Bile duct (tissue), 1 donor: ENCODE measurements around the genes CERS5, DIP2B, ATF1, TFCP2 and DAZAP2.

DNA sequence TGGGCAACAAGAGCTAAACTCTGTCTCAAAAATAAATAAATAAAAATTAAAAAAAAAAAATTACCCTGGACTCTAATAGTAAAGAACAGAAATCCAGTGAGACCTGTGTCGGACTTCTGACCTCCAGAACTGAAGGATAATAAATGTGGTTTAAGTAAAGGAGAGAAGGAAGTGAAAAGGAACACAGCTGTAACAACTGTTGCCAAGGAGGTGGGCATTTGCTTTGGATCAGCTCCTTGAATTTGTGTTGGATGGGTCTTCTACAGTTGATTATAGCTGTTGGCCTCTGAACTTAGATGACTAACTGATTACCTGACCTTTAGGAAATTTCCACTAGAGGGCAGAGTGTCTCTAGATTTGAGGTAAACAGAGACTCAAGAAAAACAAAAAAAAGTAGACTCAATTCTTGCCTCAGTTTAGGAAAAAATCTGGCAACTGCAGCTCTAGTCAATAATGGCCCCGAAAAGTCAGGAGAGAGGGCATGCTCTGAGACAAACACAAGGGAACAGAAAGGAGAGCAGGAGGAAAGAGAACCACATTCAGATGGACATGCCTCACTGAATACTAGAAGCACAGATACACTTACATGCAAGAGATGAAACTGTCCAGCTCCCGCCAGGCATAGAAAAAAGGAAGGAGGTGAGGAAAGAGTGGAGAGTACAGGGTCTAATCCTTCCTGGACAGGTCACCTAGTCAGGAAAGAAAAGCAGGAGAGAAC lies 20.5 kb downstream of the COX14 start:
- PRO-cap = no peak

DNA sequence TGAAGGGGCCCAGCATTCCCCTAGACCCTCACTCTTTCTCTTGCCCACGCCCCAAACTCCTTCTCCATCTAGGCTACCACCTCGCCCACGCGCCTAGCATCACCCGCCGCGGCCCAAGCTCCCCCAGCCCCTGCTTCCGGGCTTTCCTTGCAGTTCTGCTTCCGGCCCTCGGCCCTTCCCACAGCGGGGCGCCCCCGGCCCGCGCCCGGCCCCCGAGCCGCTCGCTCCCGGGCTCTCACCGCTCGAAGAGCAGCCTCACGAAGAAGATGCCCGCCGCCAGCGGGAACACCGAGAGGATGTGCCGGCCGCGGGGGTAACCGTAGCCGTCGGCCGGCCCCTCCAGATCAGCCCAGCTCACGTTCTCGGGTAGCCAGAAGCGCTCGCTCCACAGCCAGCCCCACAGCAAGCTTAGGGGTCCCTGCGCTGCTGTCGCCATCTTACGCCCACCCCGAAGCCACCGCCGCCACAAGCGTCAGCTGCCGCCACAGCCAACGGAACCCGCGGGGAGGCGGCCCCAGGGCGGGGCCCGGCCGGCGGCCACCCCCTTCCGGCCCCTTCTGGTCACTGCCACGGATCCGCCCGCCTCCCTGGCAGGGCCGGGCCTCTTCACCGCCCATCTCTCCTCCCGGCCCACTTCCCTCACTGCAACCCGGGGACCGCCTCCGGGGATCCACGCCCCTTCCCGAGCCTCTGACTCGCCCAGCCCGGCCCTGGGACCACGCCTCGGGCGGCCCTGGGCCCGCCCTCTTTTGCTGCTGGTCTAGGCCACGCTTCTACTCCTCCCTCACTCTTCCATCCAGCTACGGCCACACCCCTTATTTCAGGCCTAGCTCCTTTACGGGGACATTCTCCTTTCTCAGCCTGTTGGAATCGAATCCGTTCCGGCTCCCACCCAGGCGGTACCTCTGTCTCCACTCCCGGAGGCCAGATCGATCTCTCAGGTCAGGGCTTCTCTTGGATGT lies at the start of gene CERS5:
CERS5 (minus strand) TSS at position 508 of the 962 bp plus-strand sequence.
- PRO-cap = bidirectional peak, plus-strand start at position 152 of the sequence, minus-strand start at position 157 of the sequence; bidirectional peak, plus-strand start at position 787 of the sequence, minus-strand start at position 467 of the sequence

DNA sequence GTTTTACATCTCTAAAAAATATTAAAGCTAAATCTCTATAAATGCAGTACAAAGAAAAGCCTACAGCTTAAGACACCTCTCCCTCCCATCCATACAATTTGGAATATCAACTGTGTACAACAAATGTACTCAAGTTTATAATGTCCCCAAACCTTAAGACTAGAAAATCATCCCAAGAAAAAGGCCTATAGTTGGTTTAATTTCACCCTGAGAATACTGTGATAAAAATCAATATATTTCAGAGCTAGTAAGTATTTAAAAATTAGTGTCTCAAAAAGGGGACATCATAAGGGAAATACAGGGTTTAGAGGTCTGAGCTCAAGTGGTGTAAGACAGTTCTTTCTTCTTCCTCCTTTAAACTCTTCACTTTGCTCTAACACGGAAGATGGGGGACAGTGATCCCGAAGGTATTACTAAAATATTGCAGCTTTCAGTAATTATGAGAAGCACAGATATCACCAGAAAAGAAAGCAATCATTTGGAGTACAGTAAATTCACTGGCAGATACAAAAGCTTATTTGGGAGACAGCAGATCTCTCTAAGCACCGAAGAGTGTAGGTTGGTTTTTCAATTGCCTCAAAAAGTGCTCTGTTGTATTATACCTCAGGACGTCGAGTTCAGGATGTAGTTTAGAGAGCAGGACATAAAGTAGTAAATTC lies 8.8 kb upstream of the CERS5 start:
- PRO-cap = unidirectional peak, minus-strand start at position 367 of the sequence

GRCh38 chr12:50304168-50304629 lies 20.9 kb upstream of the LIMA1 start:
- PRO-cap = no peak

DNA sequence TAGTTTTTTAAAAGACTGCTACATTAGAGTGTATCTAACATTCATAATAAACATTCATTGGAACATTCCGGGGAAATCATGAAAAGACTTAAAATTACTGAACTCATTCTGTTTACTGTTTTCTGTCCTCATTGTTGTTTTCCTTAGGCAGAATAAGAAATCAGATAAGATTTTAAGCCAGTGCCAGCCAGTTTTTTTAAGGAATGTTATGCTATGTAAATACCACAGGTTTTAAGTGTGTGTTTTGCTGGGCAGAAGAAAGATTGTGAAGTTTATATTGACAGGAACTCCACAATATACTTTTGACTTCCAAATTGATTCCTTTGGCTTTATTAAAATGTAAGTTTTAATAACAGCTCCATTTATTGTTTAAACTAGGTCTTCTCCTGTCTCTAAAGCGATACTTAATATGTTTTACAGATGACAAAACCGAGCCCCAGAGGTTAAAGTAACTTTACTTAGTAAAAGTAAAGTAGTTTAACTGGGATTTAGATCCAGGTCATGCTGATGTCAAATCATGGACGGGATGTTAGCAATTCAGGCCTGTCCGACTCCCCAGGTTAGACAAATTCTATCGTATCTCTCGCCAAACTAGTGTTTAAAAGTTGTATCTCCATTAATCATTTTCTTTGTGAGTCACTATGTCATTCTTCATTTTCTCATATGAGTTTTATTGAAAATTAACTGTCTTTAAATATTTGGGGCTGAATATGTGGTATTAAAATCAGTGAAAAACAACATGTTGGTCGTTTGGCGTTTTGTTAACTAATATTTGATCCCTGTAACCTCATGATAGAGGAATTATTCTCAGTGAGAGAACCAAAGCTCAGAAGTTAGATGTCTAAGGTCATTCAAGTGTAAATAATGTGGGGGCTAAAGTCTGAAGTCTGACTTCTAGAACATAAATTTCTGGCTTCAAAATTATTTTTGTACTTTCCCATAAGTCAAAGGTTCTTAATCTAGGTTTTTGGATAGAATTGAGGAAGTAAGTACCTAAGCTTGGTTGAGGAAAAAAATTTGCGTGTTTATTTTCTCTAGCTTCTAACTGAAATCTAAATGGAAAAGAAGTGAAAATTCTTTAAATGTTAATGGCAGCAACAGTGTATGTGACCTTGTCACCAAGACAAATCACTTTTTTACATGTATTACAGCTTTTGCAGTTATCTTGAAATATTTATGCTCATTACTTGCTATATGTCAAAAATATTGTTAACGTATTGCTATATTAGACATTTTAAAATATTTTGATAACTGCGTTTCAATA lies 2.0 kb downstream of the LARP4 start:
- PRO-cap = no peak

DNA sequence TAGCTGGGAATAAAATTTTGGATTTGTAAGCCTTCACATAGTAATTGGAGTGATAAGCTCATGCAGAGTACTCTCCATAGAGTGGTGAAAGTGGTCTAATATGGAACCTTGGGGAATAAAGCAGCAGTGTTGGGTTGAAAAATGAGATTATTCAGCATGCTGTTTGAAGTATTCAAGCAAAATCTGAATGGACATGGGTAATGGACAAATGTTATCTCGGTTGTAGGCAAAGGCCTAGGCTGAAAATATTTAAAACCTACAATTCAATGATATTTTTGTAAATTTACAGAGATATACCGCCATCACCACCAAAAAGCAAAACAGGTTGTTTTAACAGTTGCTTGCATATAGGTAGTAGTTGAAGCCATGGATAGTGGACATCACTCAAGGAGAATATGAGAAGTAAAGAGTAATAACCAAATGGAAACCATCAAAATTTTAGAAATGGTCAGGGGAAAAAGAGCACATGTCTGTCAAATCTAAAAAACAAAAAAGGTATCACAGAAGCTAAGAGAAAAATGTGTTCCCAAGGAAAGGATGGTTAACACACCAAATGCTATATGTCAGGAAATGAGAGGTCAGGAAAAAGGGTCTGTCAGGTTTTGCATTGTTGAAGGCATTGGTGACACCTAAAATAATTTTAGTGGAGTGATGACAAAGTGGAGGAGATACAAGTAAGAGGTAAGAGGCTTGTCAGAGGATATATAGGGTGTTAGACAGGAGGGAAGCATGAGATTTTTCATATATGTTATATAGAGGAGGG lies 39.1 kb upstream of the DIP2B start:
- PRO-cap = no peak

DNA sequence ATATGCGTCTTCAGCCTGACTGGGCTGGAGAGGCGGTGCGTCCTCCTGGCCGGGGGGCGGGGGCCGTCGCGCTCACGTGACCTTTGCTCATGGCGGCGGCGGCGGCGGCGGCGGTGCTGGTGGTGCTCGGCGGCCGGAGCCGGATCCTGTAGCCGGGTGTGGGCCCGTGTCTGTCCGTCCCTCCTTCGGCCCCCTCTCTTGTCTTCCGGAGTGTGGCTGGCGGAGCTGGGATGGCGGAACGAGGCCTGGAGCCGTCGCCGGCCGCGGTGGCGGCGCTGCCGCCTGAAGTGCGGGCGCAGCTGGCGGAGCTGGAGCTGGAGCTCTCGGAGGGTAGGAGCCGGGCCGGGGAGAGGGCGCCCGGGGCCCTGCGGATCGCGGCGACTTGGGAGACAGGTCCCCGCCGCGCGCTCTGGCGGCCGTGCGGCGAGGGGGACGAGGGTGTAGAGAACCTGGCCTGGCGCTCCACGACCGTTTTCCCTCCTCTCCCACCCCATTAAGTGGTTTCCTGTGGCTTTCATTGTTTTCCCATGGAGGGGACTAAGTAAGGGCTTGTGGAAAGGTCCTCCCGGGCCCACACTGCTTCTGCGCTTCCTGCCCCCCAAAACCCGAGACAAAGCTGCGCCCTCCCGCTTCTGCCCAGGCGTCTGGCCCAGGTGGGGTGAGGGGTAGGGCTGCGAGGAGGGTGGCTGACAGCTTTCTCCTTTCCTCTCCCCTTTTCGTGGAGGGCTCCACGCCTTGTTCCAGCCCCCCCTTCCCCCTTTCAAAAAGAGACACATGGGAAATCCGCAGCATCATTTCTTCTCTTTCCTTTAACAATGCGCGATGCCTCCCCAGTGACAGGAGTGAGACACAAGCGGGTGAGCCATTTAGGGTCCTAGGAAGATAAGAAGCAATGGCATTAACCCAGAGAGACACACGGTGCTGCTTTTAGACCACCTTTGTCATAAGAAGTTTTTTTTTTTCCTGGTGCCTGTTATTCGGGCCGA lies at the start of gene DIP2B:
DIP2B (plus strand) TSS at position 75 of the 986 bp plus-strand sequence.
- PRO-cap = unidirectional peak, plus-strand start at position 201 of the sequence

GRCh38 chr12:50581117-50582154 lies 76.7 kb downstream of the DIP2B start:
- PRO-cap = no peak

- PRO-cap = no peak
These were observed 115.6 kb downstream of the DIP2B start for GRCh38 chr12:50619983-50621189.

DNA sequence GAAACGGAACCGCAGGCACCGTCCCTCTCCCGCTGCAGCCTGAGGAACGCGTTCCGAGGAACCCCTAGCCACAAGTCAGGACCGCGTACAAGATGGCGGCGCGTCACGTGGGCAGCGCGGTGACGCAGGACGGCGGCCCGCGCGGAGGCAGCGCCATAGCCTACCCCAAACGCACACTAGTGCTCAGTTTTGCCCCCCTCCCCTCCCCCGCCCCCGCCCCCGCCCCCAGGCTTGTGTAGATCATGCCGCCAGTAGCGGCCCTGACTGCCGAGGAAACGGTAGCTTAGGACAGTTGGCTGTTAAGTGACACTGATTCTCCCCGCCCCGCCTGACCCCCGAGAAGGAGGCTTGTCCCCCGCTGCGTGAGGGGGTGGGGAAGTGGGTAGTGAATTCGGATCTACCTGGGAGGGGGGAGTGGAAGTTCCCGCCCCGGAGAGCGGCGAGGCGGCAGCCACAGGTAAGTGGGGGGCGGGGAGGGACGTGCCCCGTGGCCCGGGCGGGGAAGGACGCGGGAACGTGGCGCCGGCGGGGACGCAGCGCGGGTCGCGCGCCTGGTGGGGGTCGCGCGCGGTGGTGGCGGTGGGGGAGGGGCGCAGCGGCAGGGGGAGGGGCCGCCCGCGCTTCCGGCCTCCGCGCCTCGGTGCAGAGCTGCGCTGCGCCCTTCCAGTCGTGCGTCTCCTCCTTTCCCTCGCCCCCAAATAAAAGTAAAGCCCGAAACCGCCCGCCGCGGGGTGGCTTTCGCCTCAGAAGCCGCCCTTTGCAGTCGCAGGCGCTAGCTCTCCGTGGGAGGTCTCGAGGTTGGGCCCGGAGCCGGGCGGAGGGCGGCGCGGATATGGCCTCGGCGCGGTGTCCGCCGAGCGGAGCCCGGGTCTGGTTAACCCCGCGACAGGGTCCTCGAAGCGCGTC lies at the start of gene ATF1:
ATF1 (plus strand) TSS at position 251 of the 906 bp plus-strand sequence.
- PRO-cap = bidirectional peak, plus-strand start at position 251 of the sequence, minus-strand start at position 89 of the sequence; bidirectional peak, plus-strand start at position 630 of the sequence, minus-strand start at position 545 of the sequence

DNA sequence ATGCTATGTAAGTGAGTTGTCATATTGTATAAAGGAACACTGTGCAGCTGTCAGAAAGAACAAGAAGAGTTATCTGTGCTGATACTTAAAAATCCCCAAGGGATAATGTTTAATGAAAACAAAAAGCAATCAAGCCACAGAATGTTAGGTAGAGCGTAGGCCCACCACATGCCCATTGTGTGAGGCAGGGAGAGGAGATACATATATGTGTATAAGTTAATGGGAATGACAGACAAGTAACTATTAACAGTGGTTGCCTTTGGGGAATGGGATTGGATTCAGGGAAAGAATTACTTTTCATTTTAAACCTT lies 1.7 kb downstream of the METTL7A start:
- PRO-cap = no peak

- PRO-cap = no peak
These were observed 9.7 kb downstream of the METTL7A start for GRCh38 chr12:50934273-50935056.

GRCh38 chr12:51026455-51026895 lies 291 bp upstream of the SLC11A2 start:
- PRO-cap = bidirectional peak, plus-strand start at chr12:51026511, minus-strand start at chr12:51026380

GRCh38 chr12:51073650-51074169 lies 9.7 kb downstream of the CSRNP2 start:
- PRO-cap = no peak

- PRO-cap = no peak
These were observed 41.3 kb upstream of the CSRNP2 start for GRCh38 chr12:51124525-51125242.

GRCh38 chr12:51172599-51173395 lies at the start of gene TFCP2:
TFCP2 (minus strand) TSS chr12:51173135.
- PRO-cap = unidirectional peak, minus-strand start at chr12:51172786; unidirectional peak, minus-strand start at chr12:51172845; bidirectional peak, plus-strand start at chr12:51173225, minus-strand start at chr12:51173116

GRCh38 chr12:51191365-51191881 lies 18.5 kb upstream of the TFCP2 start:
- PRO-cap = no peak

DNA sequence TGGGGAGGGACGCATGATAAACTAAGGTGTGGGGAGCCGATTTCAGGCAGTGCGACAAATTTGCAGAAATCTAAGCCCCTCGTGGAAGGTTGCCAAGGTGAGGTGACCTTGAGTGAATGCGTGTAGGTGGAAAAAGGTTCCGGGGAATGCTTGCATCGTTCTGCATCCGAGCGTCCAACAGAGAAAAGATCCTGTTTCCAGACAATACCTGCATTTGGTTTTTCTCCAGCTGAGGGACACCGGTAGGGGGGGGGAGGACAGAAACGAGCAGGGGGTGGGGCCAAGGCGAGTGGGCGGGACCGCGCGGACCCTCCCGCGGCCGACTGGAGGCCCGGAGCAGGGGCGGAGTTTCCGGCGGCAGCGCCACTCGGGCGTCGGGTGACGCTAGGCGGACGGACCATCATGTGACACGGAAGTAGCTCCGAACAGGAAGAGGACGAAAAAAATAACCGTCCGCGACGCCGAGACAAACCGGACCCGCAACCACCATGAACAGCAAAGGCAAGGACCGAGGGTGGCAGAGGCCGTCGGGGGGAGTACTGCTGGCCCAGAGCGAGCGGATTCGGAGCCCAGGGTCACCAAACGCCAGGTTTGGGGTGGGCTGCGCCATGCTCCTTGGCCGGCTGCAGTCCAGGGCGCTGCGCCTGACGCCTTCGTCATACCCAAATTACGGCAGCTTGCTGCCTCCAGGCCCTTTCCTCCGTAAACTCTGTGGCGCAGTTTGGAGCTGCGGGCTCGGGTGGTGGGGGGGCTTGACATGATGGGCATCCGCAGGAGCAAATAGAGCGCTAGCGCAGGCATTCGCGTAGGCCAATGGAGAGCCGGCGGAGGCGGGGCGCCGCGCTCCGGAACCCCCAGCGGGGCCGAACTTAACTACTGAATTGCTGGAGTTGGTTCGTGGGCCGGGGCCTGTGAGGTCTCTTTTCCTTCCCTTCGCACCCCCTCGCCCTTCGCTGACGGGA lies at the start of gene DAZAP2:
DAZAP2 (plus strand) TSS at position 407 of the 962 bp plus-strand sequence.
- PRO-cap = bidirectional peak, plus-strand start at position 407 of the sequence, minus-strand start at position 190 of the sequence; bidirectional peak, plus-strand start at position 876 of the sequence, minus-strand start at position 708 of the sequence

DNA sequence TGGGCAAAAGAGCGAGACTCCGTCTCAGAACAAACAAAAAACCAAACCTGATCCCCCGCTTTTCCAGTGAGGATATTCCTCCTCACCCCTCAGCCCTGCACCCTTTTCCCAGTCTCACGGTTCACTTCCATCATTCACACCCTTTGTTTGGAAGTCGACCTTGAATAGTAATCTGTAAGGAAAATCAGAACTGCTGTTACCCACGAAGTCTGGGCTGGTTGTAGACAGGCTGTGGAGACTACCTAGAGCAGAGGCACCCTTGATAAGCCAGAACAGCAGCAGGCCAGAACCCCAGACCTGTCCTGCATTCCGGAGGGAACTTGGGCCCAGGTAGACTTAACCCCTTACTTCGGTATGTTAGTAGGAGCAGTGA lies 1.1 kb downstream of the DAZAP2 start:
- PRO-cap = no peak

DNA sequence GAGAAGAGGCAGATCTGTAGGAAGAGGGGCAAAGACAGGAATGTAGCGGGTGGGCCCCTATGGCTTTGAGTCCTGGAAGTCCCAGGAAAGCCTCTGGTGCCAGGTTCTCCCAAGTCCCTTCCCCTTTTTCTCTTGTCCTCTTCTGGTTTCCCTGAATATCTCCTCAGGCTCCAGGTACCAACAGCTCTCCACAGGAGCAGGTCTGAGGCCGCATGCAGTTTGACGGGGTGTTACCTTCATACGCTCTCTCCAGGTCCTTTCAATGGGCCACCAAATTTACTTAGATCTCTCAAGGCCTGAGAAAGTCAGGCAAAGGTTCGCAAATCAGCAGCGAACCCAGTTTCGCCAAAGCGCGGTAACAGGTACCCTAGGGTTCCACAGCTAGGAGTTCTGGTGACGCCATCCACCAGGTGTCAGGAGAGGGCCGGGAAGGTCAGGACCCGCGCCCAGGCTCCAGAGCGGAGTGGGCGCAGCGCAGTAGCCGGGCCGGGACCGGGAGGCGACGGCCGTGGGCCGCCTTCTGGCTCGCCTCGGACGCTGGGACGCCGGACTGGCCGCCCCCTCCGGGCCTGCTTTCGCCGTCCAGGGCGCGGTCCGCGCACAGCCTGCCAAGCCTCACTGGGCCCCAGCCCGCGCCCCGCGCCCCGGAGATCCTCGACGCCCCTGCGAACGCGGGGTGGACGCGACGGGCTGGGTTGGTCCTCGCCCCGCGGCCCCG lies 753 bp downstream of the SMAGP start:
- PRO-cap = unidirectional peak, plus-strand start at position 478 of the sequence; bidirectional peak, plus-strand start outside the sequence, minus-strand start at position 665 of the sequence